Vermiform appendix (tissue), 1 donor: ENCODE results near the genes CFAP298, IFNGR2, GART and ITSN1.

DNA sequence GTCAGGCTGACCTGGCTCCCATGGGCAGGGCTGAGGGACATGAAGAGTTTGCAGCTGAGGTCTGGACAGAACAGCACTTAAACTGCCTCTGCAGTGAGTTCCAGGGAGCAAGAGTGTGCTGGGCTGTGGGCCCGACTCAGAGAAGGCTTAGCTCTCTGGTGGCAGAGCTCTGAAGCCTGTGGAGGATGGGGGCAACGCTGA is 42.4 kb downstream of the URB1 start:
- PRO-cap: no peak

- PRO-cap: no peak
Measured at GRCh38 chr21:32411829-32412103, 740 bp upstream of the EVA1C start.

DNA sequence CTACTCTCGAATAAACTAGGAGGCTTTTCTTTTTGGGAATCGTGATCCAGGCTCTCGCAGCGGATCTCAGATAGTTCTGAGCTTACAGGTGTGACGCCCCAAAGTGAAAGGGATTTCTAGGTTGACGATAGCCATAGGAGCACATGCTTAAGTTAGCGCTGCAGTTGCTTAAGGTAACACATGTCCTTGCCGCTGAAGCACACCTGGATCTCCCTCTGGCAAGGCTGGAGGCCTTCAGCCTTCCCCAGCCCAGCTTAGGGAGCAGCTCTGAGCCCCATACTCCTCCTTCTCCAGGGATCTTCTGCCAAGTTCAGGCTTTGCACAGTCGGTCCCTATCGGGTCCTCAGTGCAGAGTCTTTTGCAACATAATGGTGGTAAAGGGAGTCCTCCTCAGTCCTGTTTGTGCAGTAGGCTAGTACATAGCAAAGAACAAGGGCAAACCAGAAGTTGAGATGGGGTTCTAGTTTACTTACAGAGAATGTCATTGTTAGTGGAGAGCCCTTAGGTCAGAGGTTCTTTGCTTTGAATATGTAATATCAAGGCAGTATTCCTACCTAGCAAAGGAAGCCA is 1.2 kb downstream of the EVA1C start:
- PRO-cap: no peak

GRCh38 chr21:32432966-32433901 is 20.7 kb downstream of the EVA1C start:
- PRO-cap: no peak

DNA sequence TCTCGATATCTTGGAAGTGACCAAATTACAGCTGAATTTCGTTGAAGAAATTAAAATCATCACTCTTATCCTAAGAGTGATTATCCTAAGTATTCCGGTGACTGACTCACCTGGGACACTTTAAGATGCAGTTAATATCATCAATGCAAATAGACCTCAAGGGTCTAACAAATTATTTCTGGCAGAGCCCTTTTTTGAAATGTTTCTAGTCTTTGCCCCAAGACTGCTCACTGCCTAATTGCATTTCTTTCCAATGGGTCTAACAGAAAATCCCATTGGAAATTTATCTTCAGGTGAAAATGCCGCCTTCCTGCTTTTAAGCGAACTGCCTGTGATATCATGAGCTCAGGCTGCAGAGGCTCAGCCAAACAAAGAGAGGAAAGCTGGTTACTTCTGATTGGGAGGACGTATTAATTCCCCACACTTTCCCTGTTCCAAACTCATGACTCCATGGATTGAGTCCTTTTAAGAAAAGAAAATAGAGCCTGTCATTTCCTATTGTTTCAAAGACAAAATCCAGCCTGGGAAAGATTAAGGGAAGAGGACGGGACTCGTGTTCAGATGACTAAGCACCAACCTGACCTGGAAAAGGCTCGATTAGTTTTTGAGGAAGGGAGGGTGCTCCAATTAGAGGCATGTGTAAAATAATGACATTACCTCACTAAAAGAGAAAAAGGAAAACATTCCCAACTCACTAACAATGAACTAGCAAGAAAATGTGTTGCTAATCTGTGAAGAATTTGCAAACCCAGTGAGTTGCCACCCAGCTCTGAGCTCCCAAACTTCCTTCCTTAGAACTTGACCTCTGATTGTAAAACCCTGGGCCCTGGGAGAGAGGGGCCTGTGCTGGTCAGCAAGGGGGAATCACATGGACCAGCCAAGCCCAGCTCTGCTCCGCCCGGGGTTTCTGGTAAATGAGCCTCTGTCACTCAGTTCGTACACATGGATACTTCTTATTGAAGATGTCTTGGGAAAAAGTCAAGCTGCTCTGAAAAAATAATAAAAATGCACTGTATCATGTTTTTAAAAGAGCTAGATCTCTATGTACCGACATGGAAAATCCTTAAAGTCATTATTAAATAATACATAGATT is 61.2 kb downstream of the TCP10L start:
- PRO-cap: no peak

DNA sequence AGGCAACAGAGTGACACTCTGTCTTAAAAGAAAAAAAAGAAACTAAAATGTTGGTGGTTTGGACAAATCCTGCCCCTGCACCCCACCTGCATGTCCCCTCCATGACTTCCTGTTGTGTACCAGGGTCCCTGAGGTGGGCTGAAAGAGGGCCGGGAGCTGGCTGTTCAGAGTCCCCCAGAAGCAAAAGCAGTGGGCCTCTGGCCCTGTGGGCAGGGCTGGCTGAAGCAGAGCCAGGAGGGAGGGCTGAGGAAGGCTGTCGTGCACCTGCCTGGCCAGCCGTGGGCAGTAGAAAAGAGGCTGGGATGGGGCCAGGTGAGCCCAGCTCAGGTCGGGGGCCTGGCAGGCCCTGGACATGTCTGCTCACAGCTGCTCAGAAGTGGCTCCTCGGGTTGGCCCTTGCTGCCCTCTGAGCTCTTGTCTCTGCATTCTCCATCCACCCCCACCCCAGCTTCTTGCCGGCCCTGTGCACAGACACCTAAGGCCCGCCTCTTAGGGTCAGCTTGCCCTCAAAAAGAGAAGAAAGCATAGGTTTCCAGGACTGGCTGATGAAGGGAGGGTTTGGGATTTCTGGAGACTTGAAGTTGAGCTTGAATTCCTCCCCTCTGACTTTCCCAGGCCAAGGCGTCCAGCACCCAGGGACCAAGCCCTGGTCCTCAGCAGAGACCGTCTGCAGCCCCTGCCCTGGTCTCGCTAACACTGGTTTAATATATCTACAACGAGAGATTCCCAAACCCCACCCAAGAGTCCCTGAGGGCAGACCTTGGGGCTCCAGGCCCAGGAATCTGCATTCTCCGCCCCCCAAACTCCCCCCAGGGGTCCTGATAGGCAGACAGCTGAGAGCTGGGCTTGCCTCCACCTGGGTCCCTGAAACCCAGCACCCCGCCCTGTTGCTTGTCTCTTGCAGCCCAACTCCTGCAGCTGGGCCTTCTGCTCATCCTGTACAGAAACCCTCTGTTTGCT is 59.9 kb downstream of the TCP10L start:
- PRO-cap: no peak

DNA sequence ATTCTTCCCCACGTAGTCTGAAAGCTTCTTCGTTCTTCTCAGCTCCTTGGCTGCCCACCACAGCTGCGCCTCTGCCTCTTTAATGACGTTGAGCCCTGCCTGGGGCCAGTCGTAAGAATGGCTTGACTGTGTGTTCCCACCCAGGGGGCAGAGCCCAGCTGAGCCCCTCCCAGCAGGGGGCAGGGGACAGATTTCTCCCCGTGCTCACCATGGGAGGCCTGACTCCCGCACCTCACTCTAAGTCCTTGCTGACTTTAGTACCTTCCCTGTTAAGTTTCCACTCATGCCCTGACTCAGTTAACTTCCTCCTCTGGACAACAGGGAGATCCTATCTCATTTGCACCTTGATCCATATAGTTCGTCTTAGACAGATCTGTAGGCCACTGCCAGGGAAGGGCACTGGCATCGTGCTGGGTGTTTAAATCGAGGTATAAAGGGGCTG is 9.0 kb downstream of the CFAP298 start:
- PRO-cap: no peak

DNA sequence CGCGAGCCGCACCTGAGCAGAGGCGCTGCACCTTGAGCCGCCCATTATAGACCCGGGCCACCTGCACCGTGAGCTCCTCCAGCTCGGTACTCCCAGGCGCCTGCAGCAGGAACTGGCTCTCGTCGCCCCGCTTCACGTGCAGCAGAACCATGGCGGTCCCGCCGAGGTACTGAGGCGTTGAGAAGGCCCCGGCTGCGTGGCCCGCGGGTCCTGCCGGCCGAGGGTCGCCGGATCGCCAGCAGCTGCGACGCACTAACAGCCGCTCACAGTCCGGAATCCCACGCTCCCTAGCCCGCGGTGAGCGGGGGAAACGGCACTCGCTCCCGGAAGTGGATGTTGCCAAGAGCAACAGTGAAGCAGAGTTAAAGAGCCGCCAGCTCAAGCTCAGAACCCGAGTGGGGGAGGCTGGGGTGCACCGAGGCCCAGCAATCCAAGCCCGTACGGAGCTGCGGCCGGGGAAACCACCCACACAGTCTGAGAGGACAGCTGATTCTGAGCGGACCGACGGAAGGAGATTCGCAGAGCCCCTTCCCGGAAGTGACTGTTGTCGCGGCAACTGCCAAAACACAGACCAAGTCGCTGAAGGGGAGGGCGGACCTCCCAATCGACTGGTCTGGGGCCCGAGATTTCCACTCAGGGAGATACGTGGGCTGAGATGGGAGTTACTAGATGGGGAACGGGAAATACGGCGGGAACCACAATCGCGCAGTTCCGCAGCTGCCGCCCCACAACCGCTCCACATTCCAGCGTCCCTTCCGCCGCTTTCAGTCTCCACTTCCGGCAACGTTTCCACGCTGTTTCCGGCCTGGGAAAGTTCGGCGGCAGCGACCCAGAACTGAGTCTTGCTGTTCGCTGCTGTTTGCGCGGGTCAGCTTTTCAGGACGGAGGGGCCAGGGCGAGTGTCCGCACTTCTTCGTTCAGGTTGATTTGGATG is at the start of gene CFAP298:
Gene CFAP298 (minus strand): TSS at position 285 of the 934 bp plus-strand sequence.
- PRO-cap: bidirectional peak, plus-strand start at position 387 of the sequence, minus-strand start at position 280 of the sequence; bidirectional peak, plus-strand start at position 582 of the sequence, minus-strand start at position 494 of the sequence; bidirectional peak, plus-strand start at position 797 of the sequence, minus-strand start at position 766 of the sequence

GRCh38 chr21:32639428-32639961 is 27.3 kb upstream of the CFAP298 start:
- PRO-cap: no peak

DNA sequence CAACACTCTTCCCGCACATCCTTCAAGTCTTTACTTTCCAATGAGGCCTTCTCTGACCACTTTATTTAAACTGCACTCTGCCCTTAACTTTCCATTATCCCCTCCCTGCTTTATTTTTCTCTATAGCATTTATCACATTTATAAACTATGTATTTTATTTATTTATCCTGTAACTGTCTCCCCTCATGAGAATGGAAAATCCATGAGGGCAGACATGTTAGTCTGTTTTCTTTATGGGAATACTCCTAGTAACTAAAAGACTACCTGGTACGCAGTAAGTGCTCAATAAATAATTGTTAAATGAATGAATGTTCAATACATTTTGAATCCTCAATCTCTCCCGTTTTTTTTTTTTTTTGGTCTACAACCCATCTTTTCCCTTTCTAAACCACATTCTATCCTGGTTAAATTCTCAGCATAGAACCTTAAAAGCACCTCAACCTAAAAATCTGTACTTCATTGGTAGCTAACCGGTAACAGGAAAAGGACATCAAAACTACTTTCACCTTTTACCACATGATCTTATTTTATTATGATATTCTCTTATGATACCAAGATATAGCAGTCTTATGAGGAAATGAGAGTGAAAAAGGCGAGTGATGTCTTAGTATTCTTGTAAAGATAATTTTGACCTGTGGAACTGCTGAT is 53.4 kb downstream of the SYNJ1 start:
- PRO-cap: no peak

- PRO-cap: no peak
Measured at GRCh38 chr21:32764084-32764753, 7.3 kb downstream of the PAXBP1 start.

DNA sequence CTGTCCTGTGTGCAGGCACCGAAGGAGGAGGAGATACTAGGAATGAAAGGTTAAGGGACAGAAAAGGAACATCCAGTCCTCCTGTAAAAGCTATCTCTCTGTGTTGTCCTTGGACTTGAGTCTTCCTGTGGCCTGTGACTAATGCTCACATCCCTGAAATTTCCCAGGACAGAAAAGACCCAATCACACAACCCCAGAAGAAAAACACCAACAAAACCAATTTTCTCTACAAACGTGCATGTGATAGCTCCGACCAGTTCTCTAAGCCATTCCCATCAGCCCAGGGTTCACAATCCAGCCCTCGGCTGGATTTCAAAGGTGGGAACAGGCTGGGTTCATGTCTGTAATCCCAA is 104.3 kb upstream of the C21orf62 start:
- PRO-cap: no peak

- PRO-cap: no peak
Measured at GRCh38 chr21:33211984-33212887, 17.5 kb upstream of the IFNAR2 start.

GRCh38 chr21:33260104-33260553 is 6.0 kb upstream of the IL10RB start:
- PRO-cap: bidirectional peak, plus-strand start at chr21:33260234, minus-strand start at chr21:33260171

DNA sequence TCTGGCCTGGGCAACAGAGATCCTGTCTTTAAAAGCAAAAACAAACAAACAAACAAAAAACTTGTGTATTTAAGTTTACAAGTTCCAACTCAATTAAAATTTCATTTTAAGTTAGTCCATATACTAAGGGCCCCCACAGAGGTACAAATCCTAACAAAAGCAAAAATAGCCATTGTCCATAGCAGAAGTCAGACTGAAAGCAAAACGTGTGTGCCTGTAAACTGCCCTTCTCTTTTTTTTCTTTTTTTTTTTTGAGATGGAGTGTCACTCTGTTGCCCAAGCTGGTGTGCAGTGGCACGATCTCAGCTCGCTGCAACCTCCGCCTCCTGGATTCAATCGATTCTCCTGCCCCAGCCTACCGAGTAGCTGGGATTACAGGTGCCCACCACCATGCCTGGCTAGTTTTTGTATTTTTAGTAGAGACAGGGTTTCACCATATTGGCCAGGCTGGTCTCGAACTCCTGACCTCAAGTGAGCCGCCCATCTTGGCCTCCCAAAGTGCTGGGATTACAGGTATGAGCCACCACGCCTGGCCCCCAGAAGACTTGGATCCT is 11.5 kb upstream of the IFNGR2 start:
- PRO-cap: no peak

GRCh38 chr21:33403352-33403954 is at the start of gene IFNGR2:
Gene IFNGR2 (plus strand): TSS chr21:33403413.
- PRO-cap: bidirectional peak, plus-strand start at chr21:33403455, minus-strand start at chr21:33403281

GRCh38 chr21:33541311-33541802 is 560 bp downstream of the GART start:
- PRO-cap: no peak

DNA sequence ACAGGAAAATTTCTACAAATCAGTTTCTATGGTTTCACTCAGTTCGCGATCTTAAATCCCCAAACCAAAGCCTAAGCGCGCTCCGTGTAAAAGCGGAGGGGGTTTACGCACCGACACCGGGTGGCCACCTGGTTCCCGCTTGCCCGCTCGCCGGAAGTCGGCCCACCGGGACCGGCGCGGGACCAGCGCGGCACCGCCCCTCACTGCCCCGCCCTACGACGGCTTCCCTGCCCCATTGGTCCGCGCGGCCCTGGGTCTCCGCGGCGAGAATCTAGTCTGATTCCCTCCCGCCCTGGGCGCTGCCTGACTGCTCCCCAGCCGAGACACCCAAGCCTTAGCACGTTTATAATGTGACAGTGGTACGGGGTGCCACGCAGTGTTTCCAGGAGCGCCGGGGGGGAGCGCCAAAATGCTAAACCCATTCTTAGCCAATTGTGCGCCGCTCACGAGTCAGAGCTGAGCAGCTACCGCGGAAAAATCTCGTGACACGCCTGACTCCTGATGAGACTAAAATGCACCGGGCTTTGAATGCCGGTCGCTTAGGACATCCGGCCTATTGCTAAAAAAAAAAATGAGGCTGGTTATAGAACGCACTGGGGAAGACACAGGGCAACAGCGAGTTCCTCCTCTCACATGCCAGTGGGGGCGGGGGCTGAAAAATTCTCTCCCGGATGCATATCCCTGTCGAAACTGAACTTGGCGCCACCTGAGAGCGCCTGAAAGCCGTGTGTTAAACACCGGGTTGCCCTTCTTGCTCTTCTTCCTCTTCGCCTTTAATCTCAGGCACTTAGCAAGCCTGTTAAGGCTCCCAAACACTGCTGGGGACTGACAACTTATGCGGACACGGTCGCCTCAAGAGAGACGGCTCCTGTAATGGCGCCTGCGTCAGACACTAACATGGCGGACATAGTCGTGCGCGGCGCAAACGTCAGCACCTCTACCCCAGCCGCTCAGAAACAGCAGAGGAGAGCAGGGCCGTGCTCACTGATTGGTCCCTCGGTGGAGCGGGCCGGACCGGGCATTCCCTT is at the start of gene GART:
Gene GART (minus strand): TSS at position 164 of the 1,028 bp plus-strand sequence.
- PRO-cap: bidirectional peak, plus-strand start at position 279 of the sequence, minus-strand start at position 159 of the sequence; bidirectional peak, plus-strand start at position 655 of the sequence, minus-strand start at position 606 of the sequence; bidirectional peak, plus-strand start outside the sequence, minus-strand start at position 899 of the sequence

- PRO-cap: no peak
Measured at GRCh38 chr21:33587819-33588502, 523 bp downstream of the DONSON start.

DNA sequence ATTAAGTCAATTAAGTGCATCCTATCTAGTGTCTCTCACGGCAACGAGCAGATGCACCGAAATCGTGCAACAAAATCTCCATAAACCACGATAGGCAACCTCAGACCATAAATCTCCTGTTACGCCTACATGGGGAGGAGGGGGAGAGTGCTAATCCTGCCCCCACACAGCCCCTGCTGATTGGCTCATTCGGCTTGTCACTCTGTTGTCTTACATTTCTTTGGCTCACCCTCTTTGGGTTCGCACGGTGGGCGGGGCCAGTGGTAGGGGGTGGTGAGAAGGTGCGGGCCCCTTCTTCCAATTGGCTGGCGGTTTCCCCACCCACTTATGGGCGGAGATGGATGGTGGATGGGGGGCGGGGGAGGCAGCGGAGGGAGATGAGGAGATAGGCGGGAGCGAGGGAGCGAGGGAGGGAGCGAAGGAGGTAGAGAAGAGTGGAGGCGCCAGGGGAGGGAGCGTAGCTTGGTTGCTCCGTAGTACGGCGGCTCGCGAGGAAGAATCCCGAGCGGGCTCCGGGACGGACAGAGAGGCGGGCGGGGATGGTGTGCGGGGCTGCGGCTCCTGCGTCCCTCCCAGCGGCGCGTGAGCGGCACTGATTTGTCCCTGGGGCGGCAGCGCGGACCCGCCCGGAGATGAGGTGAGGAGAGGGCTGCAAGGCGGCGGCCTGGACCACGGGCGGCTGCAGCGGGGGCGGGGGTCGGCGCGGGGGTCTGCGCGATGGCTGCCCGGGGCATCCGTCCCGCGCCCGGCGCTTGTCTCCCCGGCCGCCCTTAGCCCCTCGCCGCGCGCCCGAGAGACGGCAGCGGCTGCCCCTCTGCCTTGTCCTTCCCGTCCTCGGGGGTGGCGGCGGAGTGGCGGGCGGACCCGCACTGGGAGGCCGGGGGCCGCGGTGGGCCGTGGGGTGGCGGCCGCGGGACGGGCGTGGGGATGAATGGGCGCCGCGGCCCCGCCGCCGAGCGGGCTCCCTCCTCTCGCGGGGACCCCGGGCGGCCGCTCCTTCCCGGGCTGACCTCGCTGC is at the start of gene ITSN1:
Gene ITSN1 (plus strand): TSS at position 425 of the 1,018 bp plus-strand sequence.
- PRO-cap: unidirectional peak, plus-strand start at position 427 of the sequence